Fallopian tube (tissue), 1 donor: ENCODE results near the genes GALNT7 and WDR17.

GRCh38 chr4:169238052-169238792 is 32.5 kb downstream of the SH3RF1 start:
- PRO-cap: no peak

DNA sequence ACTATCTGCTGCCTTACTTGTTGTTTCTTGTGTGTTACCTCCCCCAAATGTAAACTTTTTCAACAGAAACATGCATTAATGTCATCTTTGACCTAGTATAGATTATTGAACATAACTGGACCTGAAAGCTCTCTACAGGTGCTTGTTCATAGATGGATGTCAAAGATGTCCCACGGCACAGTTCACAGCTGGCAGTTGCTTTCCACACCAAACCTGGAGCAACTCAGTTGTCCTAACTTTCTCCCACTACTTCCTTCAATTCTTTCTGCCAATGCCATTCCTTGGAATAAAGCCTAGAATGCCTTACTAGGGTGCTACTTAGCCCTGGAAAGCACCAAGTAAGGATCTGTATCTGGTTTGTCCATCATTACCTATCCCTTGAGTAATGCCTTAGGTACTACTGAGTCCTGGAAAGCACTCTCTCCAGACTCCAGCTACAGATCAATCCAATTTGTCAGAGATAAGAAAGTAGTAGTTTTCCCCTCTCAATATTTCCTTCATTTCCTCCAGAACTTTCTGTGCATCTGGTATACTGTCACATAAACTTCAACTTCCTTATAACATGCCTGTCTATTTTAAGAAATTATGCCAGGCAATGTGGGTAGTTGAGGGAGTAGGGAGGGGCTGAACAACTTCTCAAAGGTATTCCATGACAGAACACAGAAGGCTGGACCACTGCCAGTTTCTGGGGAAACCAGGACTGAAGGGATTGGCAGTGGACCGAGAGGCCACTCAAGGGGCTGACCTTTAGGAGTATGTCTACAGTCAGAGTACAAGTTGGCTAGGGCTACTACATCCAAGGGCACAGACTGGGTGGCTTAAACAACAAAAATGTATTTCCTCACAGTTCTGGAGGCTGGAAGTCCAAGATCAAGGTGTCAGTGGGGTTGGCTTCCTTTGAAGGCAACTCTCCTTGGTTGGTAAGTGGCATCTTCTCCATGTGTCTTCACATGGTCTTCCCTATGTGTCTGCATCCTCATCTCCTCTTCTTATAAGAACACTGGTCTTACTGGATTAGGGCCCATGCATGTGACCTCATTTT is 7.1 kb downstream of the SH3RF1 start:
- PRO-cap: no peak

- PRO-cap: no peak
Observed at GRCh38 chr4:169348535-169348844, 77.7 kb upstream of the SH3RF1 start.

GRCh38 chr4:169580741-169581408 is 31.5 kb downstream of the NEK1 start:
- PRO-cap: no peak

GRCh38 chr4:169659276-169659762 is 38.9 kb downstream of the CLCN3 start:
- PRO-cap: no peak

- PRO-cap: no peak
Observed at GRCh38 chr4:169663484-169664408, 43.4 kb downstream of the CLCN3 start.

- PRO-cap: no peak
Observed at GRCh38 chr4:169724152-169725337, 33.2 kb downstream of the HPF1 start.

DNA sequence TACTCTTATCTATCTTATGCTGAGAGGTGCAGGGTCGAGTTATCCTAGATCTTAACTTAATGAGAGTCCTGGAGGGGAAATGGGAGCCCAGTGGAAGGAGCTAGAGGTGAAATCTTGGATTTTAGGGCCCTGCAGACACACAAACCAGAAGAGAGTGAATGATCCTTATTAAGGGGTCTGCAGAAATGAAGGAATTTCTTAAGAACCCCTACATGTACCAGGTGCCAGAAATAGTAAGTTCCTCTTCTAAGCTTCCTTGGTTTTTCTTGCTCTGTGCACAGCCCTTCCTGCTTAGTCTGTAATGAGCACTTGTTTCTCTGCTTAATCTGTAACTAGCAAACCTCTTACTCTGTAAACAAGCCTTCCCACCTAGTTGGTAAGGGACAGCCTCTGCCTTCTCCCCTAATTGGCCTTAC is 136.3 kb upstream of the AADAT start:
- PRO-cap: bidirectional peak, plus-strand start outside the sequence, minus-strand start at position 303 of the sequence

DNA sequence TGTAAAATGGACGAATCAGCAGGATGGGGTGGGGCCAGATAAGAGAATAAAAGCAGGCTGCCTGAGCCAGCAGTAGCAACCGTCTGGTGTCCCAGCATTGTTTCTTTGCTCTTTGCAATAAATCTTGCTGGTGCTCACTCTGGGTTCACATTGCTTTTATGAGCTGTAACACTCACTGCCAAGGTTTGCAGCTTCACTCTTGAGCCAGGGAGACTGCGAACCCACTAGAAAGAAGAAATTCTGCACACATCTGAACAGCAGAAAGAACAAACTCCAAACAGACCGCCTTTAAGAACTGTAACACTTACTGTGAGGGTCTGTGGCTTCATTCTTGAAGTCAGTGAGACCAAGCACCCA is 769.2 kb upstream of the GALNTL6 start:
- PRO-cap: no peak

DNA sequence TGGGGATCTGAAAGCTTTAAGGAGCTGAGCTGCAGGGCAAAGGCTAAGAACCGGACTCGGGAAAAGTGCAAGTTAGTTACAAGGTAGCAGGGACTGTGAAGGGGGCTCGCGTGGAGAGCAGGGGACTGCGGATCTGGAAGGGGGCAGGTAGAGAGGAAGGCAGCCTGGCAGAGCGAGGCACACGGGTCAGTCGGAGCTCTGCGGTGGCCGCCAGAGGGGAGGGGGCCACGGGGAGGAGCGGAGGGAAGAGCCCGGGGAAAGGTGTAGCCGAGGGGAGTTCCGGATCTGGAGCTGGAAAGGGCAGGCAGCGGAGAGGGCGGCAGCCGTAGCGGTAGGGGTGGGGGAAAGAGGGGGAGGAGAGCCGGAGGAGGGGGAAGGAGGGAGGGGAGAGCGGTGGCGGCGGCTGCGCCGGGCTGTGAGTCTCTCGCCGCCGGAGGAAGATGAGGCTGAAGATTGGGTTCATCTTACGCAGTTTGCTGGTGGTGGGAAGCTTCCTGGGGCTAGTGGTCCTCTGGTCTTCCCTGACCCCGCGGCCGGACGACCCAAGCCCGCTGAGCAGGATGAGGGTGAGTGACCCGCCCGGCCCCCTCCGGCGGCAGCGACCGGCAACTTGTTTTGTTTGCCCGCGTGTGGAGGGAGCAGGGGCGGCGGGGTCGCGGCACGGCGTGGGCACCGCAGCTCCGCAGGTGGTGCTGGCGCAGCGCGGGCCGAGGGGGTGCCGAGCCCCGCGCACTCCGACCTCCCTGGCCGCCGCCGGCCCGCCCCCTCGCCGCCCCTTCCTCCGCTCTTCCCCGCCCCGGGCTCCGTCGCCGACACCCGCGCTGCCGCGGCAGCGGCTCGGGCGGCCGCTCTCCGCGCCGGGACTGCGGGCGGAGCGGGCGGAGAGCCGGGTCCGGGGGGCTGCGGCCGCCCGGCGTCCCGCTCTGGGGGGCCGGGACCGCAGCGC is at the start of gene GALNT7:
TSS of gene GALNT7 (plus strand) at position 416 of the 946 bp plus-strand sequence.
- PRO-cap: bidirectional peak, plus-strand start at position 375 of the sequence, minus-strand start at position 287 of the sequence; bidirectional peak, plus-strand start at position 832 of the sequence, minus-strand start at position 768 of the sequence

DNA sequence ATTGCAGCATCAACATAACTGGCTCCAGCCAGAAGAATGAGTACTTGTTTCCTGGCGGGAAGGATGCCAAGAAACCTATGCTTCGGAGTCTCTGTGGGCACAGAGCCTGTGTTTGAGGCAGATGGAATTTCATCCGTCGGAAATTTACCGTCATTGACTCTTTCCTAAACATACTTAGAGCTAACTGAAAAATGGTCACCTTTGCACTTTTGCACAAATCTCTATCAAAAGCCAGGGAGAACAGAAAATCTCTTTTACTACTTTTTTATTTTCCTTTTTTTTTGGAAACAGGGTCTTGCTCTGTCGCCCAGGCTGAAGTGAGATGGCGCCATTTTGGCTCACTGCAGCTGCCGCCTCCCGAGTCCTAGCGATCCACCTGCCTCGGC is 41.6 kb downstream of the GALNT7 start:
- PRO-cap: no peak

DNA sequence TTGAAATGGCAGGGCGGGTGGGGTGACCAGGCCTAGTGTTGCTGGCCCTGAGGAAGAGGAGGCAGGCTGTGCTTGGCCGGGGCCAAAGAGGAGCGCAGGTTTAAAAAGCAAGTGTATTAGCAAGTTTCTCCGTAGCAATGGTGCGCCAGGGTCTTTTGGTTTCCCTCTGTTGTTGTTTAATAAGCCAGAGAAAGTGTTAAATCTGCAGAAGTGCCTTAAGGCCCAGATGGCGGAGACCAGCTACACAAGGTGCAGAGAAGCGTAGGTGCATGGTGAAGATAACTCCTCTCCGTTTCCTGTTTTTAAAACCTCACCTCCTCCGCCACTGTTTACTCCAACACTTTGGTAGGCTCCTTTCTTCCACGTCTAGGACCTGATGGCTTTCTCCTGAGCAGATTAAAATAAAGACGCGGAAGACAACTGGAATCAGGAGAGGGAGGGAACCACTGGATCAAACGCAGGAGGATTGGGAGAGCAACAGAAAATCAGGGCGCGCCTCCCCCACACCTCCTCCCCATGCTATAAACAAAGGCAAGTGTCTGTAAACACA is 5.3 kb downstream of the HAND2 start:
- PRO-cap: bidirectional peak, plus-strand start outside the sequence, minus-strand start at position 375 of the sequence

GRCh38 chr4:173526738-173527971 is 2.9 kb downstream of the HAND2 start:
- PRO-cap: no peak

DNA sequence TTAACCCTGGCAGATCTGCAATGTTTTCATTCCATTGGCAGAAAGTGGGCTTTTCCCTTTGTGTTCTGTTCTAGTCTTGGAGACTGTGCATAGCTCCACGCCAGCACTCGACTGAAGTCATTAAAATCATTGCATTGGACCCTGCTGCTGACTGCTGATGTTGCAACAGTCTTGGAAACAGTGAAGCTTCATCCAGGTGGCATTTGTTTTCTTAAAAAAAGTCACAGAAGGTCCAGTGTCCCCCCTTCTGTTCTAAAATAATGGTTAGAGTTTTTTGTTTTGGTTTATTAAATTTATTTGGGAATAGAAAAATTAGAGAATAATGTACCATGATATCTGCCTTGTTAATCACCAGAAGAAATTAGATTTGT is 277.5 kb upstream of the HAND2 start:
- PRO-cap: no peak

GRCh38 chr4:173917038-173918053 is 366.1 kb downstream of the FBXO8 start:
- PRO-cap: no peak

DNA sequence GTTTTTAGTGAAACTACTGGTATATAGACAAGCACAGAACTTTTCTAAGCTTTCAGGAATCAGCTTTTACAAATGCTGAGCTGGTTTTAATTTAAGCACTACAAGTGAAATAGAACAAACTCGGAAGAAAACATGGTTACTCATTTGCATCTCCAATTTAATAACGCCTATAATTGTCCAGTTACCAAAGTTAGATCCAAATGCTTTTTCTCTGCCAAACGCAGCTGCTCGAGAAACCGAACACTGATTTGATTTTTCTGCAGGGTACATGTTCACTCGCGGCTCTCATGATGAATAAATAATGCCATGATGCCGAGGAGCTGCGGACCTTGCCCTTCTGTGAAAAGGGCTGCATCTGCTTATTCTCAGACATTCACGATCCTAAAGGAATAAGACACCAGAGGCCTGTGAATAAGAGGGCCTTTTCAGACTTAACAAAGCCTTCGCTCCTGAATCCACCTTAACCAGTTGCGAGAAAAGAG is 147.7 kb downstream of the FBXO8 start:
- PRO-cap: no peak

- PRO-cap: no peak
Observed at GRCh38 chr4:174461758-174462085, 60.6 kb downstream of the HPGD start.

GRCh38 chr4:174532375-174532816 is 10.1 kb upstream of the HPGD start:
- PRO-cap: no peak

- PRO-cap: bidirectional peak, plus-strand start at chr4:176065845, minus-strand start at chr4:176065692
Observed at GRCh38 chr4:176065495-176066819, at the start of gene WDR17. WDR17 (plus strand) TSS chr4:176065841.

DNA sequence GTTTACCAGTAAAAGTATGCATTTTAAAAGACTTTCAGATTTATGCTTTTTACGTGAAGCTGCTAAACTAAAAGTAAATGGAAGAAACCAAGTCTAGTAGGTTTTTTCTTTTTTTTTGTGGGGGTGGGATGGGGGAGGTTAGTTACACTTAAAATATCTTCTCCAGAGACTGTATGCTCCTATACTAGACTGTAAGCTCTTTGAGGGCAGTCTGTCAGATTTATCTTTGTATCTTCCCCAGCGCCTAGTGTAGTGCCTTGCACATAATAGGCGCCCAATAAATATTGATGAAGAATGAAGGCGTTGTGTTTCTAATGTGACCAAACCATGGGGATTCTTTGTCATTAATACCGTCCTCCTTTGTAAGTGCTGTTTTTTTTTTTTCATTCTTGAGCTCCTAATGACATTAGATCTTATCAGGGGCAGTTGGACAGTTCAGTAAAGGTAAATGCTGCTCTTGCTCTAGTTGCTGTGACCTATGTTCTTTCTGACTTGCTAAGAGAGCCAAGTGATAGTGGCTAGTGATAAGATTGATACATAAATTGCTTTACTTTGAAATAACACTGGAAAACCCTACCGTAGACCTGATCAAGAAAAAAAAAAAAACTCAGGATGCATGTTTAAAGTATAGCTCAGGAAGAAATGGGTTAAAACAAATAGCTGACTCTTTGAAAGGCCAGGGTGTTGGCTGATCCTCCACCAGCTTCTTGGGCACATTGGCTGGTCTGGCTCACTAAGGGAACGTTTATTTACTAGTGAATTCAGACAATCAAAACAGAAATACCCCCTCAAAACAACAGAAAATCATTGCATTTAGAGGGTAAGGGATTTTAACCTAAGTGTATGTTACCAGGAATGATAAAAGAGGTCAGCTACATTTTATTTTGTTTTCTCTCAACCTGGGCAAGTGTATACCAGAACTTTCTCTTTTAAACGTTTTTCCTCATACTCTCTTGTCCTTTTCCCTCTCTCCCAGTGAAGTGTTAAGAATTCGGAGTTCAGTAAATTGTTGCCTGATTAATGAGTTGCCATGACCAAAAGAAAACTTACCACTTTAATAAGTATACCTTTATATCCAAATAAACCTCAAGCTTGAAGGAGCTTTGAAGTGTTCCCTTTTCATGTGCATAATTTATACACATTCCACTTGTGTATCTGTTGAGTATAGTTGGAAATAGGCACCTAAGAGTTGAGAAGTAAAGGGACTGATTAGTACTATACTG is 12.6 kb downstream of the SPCS3 start:
- PRO-cap: no peak